Bronchus fibroblast of lung (primary cell): ENCODE results near the gene RIPPLY3.

GRCh38 chr21:35469019-35469503 is 420.0 kb upstream of the RUNX1 start:
- RAMPAGE, long total RNA: no peak

DNA sequence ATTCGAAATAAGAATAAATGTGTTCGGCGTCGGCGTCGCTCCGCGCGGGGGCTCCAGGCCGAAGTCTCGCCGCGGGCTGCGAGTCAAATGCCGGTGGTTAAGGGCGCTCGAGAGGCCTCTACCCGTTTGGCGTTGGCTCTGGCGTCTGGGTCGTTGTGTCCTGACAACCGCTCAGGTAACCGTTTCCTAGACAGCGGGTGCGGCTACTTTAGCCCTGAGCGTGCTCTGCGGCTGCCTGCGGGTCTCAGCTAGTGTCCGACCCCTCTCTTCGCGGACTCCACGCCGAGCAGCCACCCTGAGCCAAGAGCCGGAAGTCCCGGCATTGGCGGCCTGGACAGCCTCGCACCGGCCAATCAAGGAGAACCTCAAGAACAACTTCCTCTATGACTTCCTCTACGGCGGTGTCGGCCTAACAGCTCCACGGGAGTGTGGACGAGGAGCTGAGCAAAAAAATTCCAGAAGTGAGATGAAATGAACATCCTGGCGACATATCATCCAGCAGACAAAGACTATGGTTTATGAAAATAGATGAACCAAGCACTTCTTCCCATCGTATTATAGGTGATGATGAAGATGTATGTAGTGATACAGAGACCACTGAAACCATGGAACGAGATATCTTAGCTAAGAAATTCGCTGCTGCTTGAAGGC is 173.3 kb downstream of the SETD4 start:
- RAMPAGE, long total RNA: no peak

- RAMPAGE, long total RNA: no peak
These were observed 55.2 kb downstream of the SETD4 start for GRCh38 chr21:36004909-36005831.

DNA sequence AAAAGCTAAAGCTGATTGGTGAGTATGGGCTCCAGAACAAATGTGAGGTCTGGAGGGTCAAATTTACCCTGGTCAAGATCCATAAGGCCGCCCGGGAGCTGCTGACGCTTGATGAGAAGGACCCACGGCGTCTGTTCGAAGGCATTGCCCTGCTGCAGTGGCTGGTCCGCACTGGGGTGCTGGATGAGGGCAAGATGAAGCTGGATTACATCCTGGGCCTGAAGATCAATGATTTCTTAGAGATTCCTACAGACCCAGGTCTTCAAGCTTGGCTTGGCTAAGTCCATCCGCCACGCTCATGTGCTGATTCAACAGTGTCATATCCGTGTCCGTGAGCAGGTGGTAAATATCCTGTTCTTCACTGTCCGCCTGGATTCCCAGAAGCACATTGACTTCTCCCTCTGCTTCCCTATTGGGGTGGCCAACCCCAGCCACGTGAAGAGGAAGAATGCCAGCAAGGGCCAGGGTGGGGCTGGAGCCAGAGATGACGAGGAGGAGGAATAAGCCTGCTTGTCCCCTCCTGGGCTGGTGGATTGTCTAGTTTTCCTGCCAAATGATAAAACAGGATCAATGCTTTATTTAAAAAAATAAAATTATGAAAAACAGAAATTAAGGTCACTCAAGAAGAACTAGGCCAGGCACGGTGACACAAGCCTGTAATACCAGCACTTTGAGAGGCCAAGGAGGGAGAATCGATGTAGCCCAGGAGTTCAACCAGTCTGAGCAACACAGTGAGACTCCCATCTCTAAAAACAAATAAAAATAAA is 2.2 kb upstream of the CBR3 start:
- RAMPAGE, long total RNA: no peak

DNA sequence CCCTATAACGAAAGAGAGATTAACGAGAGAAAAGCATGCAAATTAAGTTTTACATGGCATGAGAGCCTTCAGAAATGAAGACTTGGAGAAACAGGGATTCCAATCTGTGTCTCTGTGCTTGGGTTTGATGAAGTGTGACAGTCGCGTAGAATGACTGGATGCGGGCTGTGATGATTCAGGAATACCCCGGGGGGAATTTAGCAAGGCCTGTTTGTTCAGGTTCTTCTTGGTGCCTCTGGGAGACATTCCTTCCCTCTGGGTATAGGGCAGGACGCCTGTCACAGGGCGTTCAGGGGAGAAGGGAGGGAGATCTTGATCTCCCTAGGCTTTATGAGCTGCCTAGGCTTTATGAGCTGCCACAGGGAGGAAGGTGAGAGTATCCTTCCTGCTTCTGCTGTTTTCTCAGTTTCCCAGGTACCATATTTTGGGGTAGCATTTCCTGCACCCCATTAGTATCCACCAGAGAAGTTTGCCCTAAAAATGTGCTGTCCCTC is 36.6 kb downstream of the DOP1B start:
- RAMPAGE, long total RNA: no peak

DNA sequence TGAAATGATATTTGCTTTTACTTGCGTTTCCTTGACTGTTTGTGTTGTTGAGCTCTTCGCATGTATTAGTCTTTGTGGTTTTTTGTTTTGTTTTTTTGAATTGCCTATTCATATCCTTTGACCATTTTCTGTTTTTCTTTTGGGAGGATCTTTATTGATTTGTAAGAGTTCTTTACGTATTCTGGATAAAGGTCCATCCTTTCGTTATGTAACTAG is 1.2 kb downstream of the MORC3 start:
- RAMPAGE, long total RNA: no peak

GRCh38 chr21:36479284-36479864 is 548 bp downstream of the CLDN14 start:
- RAMPAGE, long total RNA: no peak

GRCh38 chr21:37006162-37007447 is at the start of gene RIPPLY3:
Gene RIPPLY3, plus strand, starts transcription at chr21:37006702.
- RAMPAGE, long total RNA: no peak

GRCh38 chr21:37083125-37083550 is 10.1 kb downstream of the TTC3 start:
- RAMPAGE, long total RNA: no peak

GRCh38 chr21:37135259-37135611 is 62.2 kb downstream of the TTC3 start:
- RAMPAGE, long total RNA: no peak

DNA sequence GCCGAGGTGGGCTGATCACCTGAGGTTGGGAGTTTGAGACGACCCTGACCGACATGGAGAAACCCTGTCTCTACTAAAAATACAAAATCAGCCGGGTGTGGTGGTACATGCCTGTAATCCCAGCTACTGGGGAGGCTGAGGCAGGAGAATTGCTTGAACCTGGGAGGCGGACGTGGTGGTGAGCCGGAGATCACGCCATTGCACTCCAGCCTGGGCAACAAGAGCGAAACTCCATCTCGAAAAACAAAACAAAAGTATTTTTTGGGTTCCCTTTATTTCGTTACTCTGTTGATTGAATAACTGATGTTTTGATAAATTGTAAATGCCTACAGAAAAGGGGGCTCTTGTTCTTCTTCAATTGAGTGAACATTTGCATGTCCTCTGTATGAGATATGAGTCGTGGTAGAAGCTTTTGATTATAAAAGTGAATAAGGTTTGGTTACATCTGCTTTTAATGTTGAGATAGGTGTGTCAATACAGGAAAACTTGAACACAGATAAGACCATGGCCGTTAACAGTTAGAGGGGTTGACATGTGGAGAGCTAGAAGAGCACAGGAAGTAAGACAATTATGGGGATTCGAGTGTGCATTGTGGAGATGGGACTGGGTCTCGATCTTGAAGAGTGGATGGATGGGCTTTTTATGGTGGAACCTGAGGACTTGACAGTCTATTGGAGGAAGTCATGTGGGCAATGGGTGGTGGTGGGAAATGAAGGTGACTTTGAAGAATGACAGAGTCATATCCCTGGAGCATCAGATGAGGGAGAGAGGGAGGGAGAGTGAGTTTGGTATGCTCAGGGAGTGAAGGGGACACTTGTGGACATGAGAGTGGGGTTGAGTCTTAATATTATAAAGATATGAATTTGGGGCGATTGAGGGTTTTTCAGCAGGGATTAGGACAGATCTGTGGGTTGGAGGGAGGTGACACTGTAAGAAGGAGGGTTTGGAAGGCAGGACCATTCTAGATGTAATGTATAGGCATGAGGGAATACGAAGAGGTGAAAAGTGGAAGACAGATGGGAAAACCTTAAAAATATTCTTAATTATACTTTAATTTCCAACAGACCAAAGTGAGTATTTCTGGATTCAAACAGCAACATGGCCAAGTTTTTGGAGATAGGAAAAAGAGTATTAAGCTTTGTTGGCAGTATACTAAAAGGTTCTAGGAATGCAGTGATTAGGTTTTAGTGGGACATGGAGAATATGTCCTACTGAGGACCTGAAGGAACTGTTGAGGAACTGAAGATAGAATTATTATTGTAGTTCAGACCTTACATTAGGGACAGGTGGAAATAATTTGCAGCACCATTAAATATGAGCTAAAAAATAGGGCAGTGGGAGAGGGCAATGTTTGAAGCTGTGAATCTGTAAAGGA is 12.2 kb downstream of the DYRK1A start:
- RAMPAGE, long total RNA: no peak

- RAMPAGE, long total RNA: no peak
These were observed 29.7 kb downstream of the DYRK1A start for GRCh38 chr21:37396302-37396635.

DNA sequence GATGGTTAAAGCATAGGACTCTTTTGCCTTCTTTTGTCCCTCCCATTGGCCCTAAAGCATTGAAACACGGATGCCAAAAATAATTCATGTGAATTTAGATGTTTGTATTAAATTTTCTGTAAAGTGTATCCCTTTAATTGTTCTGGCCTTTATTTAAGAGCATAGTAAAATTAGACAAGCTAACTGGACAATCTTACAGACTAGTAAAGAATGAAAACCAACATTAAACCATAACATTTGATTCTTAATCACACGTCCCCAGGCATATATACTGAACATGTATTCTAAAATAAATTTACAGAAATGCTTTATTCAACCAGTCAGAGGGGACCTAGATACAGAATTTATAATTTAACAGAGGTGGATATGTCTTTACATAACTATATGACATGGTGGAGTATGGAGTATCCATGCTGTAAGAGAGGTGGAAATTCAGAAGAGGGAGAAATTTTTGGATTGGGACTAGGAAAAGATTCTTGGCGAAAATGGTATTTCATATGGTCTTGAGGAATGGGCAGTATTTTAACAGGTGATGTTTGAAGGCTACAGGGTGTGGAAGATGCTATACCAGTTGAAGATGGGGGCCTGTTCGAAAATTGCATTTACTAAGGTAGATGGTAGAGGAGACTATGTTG is 70.0 kb downstream of the DYRK1A start:
- RAMPAGE, long total RNA: no peak

GRCh38 chr21:37450258-37450962 is 83.8 kb downstream of the DYRK1A start:
- RAMPAGE, long total RNA: no peak

DNA sequence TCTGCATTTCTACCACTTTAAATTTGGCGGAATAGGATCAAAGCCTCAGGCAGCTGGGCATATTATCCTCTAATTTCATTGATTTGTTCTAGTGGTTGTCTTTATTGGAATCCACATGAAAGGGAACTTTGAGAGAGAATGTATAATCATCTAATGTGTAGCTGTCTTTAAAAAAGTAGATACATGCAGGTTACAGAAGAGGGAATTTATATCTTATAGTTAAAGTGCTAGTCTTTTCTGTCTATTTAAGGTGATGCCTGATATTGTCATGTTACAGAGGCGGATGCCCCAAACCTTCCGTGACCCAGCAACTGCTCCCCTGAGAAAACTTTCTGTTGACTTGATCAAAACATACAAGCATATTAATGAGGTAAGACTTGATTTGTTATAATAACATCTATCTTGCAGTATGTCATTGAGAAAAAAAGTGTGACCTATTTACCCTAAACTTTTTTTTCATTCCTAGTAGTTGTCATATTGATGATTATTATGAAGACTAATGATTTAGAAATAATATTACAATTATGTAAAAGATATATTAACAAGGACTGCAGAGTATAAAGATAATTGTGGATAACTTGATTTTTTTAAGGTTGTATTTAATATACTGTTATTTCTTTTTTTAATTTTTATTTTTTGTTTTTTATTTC is 111.5 kb downstream of the DYRK1A start:
- RAMPAGE, long total RNA: no peak

DNA sequence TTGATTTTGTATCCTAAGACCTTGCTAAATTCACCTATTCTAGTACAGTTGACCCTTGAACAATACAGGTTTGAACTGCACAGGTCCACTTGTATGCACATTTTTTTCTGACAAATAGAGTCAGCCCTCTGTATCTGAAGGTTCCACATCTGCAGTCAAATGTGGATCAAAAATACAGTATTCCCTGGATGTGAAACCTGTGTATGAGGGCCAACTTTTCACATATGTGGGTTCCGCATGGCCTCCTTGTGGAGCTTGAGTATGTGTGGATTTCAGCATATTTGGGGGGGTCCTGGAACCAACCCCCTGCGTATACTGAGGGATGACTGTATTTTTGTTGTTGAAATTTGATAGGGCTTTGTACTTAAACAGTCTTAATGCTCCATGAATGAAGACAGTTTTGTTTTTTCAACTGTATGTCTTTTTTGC is 133.2 kb downstream of the DYRK1A start:
- RAMPAGE, long total RNA: no peak

DNA sequence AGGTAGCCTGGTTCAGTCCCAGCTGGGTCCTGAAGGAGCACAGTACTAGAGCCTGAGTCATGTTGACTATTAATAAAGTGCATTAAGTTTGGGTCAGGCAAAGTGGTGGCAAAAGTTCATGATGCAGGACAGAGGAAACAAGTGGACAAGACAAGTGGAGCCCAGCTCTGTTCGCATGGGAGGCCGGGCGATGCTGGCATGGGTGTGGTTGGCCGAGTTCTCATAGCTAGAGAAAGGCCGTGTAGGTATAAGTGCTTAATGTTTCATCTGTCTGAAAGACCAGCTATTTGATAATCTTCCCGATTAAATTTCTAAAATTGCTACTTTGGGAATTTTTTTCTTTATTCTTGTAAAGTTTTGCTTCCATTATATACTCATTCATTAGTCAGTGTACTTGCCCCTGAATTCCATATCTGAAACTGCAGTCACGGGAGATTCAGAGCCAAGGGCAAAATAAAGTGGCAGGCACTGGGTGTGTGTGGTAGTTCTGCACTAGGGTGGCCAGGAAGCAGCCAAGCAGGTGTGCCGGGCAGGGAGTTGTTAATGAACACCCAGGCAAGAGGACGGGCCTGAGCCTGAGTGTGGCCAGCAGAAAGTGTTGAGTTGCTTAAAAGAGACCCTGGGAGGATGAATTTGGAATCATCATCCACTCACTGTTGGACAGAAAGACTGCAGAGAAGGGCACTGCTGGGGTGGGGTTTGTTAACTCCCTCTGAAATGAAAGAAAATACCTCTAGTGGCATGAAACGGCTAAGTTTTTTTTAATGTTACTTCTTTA is 150.7 kb downstream of the DYRK1A start:
- RAMPAGE, long total RNA: no peak

DNA sequence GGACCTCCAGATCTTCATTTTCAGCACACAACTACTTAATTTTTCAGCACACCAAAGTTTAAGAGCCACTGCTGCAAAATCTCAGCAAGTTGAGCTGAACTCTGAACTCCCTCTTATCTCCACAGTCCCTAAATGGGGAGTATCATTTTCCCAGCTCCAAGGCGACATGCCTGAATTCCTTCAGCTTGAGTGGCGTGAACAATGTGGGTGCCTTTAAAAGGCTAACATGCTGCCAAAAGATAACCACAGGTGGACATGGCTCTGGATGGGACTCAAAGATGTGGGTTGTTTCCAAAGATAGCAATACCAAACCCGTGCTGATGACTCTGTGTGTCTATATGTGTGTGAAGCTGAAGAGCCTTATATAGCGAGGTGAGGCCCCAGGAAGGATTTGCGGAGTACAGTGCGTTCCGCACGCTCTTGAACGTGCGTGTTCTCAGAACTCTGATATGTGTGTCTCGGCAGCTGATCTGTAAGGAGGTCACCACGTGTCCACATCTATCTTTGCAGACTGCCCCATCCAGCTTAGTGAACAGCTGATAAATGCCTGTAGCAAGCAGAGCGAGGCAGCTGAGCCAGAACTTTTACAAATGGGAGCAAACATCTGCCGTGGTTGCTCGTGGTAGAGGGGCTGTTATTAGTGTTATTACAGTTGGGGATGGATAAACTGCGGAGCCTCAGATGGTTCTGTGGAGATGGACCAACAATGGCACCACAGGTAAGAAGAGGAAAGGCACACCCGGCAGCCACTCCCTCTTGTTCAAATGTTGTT is 189.2 kb downstream of the DYRK1A start:
- RAMPAGE, long total RNA: no peak

- RAMPAGE, long total RNA: no peak
These were observed 199.3 kb downstream of the DYRK1A start for GRCh38 chr21:37565702-37566405.

- RAMPAGE, long total RNA: no peak
These were observed 134.8 kb upstream of the KCNJ15 start for GRCh38 chr21:38121941-38122536.